K562 (cell line): ENCODE measurements around a stretch of chr20.

- RAMPAGE, long total RNA: no peak
- RRBS: no CpG with 5 or more reads among the region's 11 CpGs
PRO-cap:
- standard: no peak
- CoPRO, capped RNA only, 2 experiments: no peak in any of the 2 experiments
- CoPRO, capped and uncapped RNA, 2 experiments: no peak in any of the 2 experiments
- CoPRO, uncapped RNA only, 2 experiments: no peak in any of the 2 experiments
CAGE:
- cytosol, long polyA plus RNA: no peak
- long polyA plus RNA: no peak
- nucleolus, long total RNA: no peak
- nucleus, long polyA plus RNA: no peak
These were observed 17.2 kb upstream of the PCMTD2 start for GRCh38 chr20:64238132-64238864.

GRCh38 chr20:64273591-64273905 lies 18.0 kb downstream of the PCMTD2 start:
- RAMPAGE, long total RNA: no peak
- RRBS: no CpG with 5 or more reads among the region's 4 CpGs
PRO-cap:
- standard: no peak
- CoPRO, capped RNA only, 2 experiments: no peak in any of the 2 experiments
- CoPRO, capped and uncapped RNA, 2 experiments: no peak in any of the 2 experiments
- CoPRO, uncapped RNA only, 2 experiments: no peak in any of the 2 experiments
CAGE:
- cytosol, long polyA plus RNA: no peak
- long polyA plus RNA: no peak
- nucleolus, long total RNA: no peak
- nucleus, long polyA plus RNA: no peak

- RAMPAGE, long total RNA: no peak
- RRBS: no CpG with 5 or more reads among the region's 61 CpGs
PRO-cap:
- standard: bidirectional peak, plus-strand start at chr20:64328508, minus-strand start at chr20:64328252
- CoPRO, capped RNA only, 2 experiments: no peak in any of the 2 experiments
- CoPRO, capped and uncapped RNA, 2 experiments: no peak in any of the 2 experiments
- CoPRO, uncapped RNA only, 2 experiments: no peak in any of the 2 experiments
CAGE:
- cytosol, long polyA plus RNA: no peak
- long polyA plus RNA: no peak
- nucleolus, long total RNA: no peak
- nucleus, long polyA plus RNA: no peak
These were observed 72.5 kb downstream of the PCMTD2 start for GRCh38 chr20:64327757-64328643.